Heart right ventricle (tissue), 2 donors: ENCODE results near the gene CDX1.

DNA sequence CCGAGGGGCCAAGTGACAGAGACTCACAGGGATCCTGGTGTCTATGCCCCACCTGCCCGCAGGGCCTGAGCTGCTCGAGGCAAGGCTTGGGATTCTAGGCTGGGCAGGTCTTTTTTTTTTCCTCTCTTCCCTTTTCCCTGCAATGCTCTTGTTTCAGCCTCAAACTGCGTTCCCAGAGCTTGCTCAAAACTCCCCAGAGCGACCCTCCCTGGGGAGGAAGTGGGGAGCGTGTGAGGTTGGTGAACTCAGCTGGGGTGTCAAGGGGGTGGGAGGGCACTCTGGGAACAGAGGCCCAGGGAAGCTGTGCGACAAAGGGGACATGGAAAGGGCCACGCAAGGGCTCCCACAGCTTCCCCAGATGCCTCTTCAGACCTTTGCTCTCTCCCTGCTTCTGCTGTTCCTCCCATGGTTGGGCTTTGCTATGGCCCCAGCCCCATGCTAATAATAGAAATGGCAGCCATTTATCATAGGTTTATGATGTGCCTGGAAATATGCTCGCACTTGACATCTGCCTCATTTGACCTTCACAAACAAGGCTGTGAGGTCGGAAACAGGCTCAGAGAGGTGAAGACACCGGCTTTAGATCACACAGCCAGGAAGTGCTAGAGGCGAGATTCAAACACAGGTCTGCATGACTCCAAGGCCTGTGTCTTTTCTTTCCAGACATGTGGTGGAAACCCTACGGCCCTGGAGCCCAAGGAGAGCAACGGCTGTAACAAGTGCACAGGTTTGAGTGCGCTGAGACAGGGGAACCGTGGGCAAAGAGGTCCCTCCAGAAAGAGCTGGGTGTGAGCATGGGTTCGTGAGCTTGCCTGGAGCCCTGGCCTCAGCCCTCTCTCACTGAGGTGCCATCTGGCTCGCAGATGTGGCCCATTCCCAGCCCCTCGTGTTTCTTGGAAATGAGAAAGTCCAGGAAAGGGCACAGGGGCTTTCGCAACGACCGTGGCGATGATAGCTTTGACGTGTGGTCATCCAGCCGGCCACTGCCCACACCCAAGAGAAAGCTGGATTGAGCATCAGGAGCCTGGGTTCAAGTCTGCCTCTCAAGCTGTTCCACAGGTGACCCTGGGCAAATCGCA, 41.1 kb upstream of the IL17B start:
- PRO-cap, 2 experiments: peak in 2 of 2 experiments; most common plus-strand start position 585 of the sequence (in 1); most common minus-strand start position 101 of the sequence (in 1)

DNA sequence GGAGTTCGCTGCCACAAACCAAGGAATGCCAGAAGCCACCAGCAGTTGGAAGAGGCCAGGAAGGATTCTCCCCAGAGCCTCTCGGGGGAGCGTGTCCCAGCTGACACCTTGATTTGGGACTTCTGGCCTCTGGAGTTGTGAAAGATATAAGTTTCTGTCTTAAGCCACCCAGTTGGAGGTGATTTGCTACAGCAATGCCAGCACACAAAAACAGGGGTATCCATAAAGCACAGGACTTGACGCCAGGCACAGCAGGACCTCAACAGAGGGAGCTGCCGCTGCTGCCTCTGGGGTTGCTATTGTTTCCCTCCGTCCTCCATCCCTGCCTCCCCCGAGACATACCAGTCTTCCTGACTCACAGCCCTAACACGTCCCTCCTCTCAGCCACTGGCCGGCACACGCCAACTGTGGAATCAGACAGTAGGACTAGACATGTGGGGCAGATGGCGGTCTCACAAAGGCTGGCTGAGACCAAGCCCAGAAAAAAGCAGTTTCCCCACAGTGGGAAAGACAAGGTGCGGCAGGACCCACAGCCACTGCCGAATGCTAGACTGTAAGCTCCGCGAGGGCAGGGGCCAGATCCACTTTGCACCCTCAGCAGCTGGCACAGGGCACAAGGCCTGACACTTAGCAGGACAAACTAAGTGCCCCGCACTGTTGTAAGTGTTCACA, 74.1 kb upstream of the IL17B start:
- PRO-cap, 2 experiments: peak in 1 of 2 experiments; most common plus-strand start position 423 of the sequence (in 1); most common minus-strand start position 289 of the sequence (in 1)

- PRO-cap, 2 experiments: no peak in any of the 2 experiments
These were observed 60.6 kb downstream of the CSNK1A1 start for GRCh38 chr5:149490334-149491297.

- PRO-cap, 2 experiments: no peak in any of the 2 experiments
These were observed 13.9 kb downstream of the CSNK1A1 start for GRCh38 chr5:149537291-149537811.

GRCh38 chr5:149605627-149606903, 24.8 kb downstream of the ARHGEF37 start:
- PRO-cap, 2 experiments: no peak in any of the 2 experiments

DNA sequence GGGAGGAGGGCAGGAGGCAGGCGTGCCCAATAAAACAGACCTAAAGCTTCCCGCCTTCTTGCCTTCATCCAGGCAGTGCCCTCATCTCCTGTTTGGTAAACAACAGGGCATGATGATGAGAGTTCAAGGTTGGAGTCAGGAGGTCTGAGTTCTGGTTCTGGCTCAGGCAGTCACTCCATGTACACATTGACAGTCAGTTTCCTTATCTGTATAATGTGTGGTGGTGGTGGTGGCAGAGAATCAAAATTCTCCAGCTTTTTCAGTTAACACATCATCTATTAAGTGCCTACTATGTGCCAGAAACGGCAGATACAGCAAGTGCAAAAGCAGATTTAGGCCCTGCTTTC, 1.5 kb upstream of the PPARGC1B start:
- PRO-cap, 2 experiments: no peak in any of the 2 experiments

DNA sequence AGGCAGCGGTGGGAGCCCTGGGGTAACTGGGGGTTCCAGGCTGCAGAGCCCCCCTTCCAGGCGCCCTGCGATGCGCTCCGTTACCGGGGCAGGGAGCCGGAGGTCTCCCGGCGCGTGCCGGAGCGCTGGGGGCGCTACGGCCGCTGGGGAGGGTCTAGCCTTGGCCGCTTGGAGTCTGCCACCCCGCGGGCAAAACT, 288 bp downstream of the PPARGC1B start:
- PRO-cap, 2 experiments: no peak in any of the 2 experiments

- PRO-cap, 2 experiments: no peak in any of the 2 experiments
These were observed 17.5 kb downstream of the PPARGC1B start for GRCh38 chr5:149747328-149748339.

DNA sequence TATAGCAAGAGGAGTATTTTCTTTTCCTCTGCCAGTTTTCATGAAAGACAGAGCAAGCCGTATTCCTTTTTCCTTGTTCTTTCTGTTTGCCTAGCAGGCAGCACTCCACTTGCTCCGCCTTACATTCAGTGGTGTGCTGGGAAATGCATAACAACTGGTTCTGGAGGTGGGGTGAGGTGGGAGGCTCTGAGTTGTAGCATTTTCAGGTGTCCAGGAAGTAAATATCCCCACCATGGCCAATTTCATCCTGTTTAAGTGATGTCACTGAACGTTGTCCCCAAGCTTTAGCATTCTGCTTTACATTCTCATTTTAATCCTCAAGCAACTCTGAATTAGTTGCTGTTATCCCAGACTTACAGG, 41.5 kb downstream of the PPARGC1B start:
- PRO-cap, 2 experiments: no peak in any of the 2 experiments

DNA sequence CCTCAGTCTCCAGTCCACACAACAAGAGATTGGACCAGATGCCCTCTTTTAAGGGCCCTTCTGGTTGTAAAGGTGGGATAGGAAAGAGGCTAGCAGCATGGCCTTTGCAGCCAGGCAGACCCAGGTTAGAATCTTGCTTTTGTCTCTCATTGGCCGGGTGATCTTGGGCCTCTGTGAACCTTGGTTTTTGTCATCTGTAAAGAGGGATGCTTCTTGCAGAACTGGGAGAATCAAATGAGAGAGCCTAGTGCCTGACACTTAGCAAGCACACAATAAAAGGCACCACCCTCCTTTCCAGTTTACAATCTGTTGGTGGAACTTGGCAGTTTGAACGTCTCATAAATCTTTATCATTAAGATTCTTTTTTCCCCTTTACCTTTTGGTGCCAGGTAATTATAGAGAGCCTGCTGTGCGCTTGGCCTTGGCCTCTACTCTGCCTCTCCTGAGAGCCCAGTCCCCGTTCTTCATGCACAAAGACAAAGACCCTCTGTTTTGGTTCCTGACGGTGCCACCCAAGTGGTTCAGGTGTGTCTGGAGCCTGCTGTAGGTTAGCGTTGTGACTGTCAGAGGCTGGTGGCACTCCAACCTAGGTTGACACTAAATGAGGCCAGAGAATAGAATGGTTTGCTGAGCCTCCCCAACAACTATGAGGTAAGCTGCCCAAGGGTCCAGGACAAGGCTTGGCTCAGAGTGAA, 55.2 kb downstream of the PPARGC1B start:
- PRO-cap, 2 experiments: no peak in any of the 2 experiments

- PRO-cap, 2 experiments: peak in 1 of 2 experiments; most common plus-strand start chr5:149802313 (in 1); most common minus-strand start chr5:149802302 (in 1)
These were observed 72.0 kb downstream of the PPARGC1B start for GRCh38 chr5:149801865-149802722.

GRCh38 chr5:149803508-149804379, 73.6 kb downstream of the PPARGC1B start:
- PRO-cap, 2 experiments: peak in 2 of 2 experiments; most common plus-strand start chr5:149804117 (in 1); most common minus-strand start chr5:149803907 (in 1)

DNA sequence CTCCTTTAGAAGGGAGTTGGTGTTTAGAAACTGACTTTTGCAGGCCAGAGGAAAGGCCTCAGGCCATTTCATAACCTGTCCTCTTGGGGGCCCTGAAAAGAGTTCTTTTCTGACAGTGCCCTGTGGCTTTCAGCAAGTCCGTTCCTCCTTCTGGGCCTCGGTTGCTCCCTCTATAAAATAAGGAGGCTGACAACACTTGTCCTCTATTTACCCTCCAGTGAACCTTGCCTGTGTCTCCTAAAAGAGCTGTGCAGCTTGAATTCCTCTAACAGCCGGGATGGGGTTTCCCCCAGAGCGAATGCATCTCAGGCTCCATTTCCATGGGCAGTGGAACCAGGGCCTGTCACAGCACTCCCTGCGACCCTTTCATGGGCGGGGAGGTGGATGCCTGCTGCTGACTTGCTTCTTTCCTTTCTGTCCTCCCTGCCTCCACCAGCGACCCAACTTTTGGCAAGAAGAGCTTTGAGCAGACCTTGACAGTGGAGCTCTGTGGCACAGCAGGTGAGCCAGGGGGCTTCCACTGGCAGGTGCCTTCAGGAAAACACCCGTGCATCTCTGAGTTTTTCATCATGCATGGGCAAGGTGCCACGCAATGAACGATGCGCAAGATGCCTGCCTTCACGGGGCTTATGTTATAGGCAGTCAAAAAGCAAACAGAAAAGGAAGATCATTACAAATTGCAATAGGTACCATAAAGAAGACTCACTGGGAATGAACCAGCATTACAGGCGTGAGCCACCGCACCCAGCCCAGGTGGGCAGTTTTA, 104.9 kb downstream of the PPARGC1B start:
- PRO-cap, 2 experiments: no peak in any of the 2 experiments

DNA sequence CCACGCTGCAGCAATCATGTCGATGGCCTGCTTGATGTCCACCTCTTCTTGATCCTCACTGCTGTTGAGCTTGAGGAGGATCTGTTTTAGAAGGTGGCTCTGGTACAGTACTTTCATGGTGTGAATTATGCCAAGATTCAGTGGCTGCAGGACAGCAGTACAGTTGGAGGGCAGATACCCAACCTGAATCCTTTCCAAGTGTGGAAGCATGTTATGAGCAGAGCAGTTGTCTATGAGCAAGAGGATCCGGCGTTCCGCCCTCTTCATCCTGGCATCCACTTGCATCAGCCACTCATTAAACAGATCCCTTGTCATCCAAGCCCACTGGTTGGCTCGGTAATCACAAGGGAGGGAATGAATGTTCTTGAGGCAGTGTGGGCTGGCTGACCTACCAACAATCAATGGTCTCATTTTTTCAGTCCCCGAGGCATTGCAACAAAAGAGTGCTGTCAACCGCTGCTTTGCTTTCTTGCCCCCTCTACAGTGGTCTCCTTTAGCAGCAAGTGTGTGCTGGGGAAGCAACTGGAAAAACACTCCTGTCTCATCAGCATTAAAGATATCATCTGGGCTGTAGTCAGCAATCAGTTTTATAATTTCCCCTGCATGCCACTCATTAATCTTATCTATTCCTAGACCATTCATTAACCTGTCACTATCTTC, 5.1 kb downstream of the TIGD6 start:
- PRO-cap, 2 experiments: no peak in any of the 2 experiments

GRCh38 chr5:149995966-149996473, 4.4 kb downstream of the TIGD6 start:
- PRO-cap, 2 experiments: no peak in any of the 2 experiments

DNA sequence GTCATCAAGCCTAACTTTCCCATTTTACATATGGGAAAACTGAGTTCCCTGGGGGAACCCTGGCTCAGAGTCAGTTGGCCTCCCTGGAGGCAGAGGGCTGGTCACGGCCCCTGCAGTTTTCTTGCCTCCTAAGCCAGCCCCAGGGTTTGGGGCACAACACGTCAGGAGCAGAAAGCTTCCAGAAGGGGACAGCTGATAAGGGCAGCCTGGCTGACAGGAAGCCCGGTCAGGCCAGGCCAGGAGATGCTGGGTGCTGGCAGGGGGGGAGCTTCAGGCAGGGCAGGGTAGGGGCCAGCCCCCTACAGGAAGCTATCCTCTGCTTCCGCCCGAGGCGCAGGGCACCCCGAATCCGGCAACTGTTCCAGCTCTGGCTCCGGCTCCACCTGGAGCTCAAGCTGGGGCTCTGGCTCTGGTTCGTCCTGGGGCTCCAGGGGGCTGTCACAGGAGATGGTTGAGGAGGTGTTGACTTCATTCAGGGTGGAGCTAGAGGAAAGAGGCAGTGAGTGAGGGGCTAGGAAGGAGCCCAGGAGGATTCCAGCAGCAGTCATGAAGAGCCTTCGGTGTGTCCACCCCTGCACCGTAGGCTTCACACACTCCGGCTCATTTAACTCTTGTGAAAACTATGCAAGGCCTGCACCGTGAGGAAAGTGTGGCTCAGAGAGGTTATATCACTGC, 29.2 kb upstream of the CSF1R start:
- PRO-cap, 2 experiments: no peak in any of the 2 experiments

- PRO-cap, 2 experiments: no peak in any of the 2 experiments
These were observed 17.0 kb downstream of the PDGFRB start for GRCh38 chr5:150138447-150139267.

DNA sequence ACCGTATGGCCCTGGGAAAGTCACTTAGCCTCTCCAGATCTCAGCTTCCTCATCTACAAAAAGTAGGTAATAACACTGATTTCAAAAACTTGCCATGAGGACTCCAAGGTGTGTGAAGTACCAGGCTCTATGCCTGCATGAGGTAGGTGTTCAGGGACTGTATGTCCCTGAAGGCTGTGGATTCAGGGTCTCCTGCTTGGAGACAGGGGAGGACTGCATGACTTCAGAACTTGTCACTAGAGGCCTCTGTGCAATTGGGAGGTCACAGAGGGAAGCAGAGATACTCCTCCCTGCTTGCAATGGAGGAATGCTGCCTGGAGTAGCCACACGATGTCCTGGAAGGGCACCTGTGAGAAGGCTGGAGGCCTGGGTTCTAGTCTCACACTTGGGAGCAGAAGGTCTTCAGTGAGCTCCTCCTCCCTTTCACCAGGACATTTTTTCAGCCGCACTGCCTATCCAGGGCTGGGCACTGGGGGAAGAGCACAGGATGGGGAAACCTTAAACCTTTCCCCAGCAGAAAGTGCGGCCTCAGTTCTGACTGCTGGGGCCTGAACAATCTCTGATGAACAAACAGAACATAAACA, 2.1 kb downstream of the PDGFRB start:
- PRO-cap, 2 experiments: peak in 1 of 2 experiments; most common plus-strand start position 326 of the sequence (in 1); most common minus-strand start position 232 of the sequence (in 1)

GRCh38 chr5:150166299-150166905, at the start of gene CDX1:
CDX1 (plus strand) TSS chr5:150166778.
- PRO-cap, 2 experiments: no peak in any of the 2 experiments

DNA sequence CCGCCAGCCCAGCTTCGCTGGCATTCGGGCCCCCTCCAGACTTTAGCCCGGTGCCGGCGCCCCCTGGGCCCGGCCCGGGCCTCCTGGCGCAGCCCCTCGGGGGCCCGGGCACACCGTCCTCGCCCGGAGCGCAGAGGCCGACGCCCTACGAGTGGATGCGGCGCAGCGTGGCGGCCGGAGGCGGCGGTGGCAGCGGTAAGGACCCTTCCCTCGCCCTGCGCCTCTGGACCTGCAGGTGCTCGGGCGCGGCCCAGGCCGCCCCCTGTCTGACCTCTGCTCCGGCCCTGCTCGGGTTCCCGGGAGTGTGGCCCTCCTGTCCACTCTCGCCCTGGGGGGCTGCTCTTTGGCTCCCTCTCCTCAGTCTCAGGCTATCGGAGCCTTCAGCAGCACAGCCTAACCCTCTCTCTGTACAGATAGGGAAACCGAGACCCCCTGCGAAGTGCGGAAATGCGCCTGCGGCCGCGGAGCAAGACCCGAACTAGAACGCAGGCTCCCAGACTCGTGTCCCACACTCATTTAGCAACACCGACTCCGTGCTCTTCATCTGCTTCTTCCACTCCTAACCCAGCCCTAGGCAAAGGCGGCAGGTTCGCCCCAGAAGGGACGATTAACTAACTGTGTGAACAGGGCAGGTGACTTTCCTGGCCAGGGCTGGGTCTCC, 679 bp downstream of the CDX1 start:
- PRO-cap, 2 experiments: no peak in any of the 2 experiments